ENCODE measurements around a stretch of chr13.

GRCh38 chr13:72777824-72778604, 3.7 kb downstream of the DIS3 start:
- PRO-cap = no peak

DNA sequence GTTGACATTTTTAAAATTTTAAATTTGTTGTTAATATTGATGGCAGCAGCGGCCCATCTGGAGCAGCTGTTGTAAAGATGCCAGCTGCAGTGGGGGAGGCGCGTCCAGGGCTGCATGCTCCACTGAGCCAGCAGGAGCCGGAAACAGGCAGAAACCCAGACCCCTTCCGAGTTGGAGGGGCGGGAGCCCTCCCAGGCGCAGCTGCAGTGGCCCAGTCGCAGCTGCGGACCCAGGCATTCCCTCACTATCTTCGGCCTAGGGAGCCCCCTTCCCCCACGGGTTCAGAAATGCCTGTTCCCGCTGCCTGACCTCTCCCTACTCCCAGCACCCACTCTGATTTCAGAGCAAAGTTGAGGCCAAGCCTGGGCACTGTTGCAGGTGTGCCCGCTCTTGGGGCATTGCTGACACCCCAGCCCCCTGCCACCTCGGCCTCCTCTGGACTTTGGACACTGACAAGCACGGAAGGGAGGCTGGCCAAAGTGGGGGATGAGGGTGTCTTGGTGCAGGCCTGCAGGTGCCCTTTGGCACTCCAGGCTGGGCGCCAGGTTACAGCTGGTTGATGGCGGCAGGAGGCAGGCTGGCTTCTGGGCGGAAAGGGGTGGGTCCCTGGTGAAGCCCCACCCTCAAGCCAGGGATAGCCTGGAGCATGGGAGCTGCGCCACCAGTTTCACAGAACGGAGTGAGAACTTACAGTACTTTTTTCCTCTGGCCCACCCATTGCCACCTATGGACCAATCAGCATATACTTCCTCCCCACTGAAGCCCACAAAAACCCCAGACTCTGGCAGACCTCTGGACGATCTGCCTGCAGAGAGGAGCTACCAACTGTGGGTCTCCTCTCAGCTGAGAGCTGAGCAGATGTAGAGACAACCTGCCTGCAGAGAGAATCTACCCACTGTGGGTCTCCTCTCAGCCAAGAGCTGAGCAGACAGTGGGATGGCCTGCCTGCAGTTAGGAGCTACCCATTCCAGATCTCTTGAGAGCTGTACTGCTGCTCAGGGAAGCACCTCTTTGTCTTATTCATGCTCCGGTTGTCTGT, 69.4 kb downstream of the PIBF1 start:
- PRO-cap = unidirectional peak, plus-strand start at position 787 of the sequence

DNA sequence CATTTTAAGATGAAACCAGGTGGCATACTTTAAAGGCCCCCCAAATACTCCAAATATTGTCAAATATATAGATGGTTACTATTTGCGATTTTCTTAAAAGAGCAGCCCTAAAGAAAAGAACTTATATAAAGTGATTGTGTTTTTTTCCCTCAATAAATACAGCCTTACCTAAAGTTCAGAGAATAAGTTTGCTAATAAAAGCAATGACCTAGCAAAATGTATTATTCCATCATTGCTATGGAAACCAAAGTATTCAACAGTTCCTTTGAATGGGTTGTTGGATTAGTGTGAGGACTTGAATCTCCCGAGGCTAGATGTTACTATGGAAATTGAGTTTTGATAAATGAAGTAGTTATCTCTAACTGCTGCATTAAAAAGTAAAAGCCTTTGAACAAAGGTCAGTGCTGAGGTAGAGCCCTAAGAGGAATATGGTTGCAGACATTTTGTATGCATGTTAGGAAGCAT, 6.1 kb downstream of the KLF5 start:
- PRO-cap = no peak

DNA sequence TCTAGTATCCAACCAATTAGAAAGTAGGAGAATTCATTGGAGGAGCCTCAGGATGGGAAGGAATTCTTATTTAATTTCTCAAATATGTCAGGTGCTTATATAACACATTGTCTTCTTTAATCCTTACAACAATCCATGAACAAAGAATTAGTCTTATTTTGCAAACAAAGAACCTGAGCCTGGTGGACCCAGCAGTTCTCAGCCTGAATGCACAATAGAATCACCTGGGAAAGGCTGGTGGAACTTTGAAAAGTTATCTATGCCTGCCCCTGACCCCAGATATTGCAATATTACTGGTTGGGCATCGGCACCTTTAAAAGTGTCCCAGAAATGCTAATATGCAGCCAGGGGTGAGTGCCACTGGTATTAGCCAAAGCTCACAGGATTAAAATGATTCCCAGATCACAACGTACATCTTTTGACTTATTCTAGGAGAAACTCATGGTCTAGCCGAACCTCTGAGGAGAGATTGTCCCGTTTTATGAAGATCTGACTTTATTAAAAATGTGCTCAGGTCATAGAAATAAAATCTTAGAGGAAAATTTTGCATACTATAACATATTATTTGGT, 268.8 kb downstream of the KLF5 start:
- PRO-cap = no peak

- PRO-cap = no peak
Observed at GRCh38 chr13:73338449-73338939, 279.7 kb downstream of the KLF5 start.

DNA sequence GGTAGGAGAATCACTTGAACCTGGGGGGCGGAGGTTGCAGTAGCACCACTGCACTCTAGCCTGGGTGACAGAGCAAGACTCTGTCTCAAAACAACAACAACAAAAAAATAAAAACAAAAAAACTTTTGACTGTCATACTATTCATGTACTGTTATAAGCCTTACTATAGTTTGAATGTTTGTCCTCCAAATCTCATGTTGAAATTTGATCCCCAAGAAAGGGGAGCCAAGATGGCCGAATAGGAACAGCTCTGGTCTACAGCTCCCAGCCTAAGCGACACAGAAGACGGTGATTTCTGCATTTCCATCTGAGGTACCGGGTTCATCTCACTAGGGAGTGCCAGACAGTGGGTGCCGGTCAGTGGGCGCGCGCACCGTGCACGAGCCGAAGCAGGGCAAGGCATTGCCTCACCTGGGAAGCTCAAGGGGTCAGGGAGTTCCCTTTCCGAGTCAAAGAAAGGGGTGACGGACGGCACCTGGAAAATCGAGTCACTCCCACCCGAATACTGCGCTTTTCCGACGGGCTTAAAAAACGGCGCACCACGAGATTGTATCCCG, 581.6 kb downstream of the KLF5 start:
- PRO-cap = no peak

- PRO-cap = bidirectional peak, plus-strand start at chr13:73766258, minus-strand start at chr13:73766165
Observed at GRCh38 chr13:73765882-73766449, 707.2 kb downstream of the KLF5 start.

GRCh38 chr13:74111291-74111712, 1052.5 kb downstream of the KLF5 start:
- PRO-cap = no peak

- PRO-cap = no peak
Observed at GRCh38 chr13:74906420-74906773, 575.6 kb downstream of the TBC1D4 start.

DNA sequence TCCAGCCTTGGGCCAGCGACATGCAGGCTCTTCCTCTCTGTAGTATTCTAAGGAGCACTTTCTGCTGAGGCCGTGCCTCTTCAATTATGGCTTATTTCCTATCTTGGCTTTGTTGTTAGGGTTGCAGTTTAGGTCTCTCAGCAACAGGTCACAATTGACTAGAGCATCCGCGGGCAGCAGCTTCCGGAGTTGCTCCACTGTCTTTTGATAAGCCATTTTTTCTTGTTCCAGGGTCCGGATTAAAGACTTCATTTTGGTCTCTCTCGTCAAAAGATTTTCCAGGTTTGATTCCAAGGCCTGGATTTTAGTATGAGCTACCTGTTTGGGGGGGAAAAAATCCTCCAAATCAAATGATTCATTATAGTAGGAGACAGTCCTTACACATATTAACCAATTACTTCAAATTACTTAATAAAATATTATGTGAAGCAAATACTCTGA, 195.2 kb downstream of the TBC1D4 start:
- PRO-cap = no peak

DNA sequence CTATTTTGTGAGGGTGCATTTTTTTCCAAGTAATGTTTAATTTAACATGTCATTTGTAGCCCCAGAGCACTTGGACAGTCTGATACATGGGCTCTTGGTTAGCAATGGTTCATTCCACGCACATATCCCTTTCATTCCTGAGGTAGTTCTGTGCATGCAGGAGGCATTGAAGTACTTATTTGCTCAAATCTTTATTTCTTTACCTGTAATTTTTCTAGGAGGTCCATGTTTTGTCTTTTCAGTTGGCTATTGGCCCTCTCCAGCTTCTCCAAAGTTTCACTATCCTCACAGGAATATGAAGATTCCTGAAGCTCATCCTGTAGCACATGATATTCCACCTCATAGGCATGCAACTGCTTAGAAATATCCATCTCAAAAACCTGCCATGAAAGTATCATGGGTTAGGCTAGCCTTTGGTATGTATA, 193.2 kb downstream of the TBC1D4 start:
- PRO-cap = no peak

- PRO-cap = no peak
Observed at GRCh38 chr13:75318004-75318668, 163.8 kb downstream of the TBC1D4 start.

- PRO-cap = no peak
Observed at GRCh38 chr13:75365634-75366314, 116.2 kb downstream of the TBC1D4 start.

- PRO-cap = no peak
Observed at GRCh38 chr13:75402687-75403373, 79.1 kb downstream of the TBC1D4 start.

- PRO-cap = bidirectional peak, plus-strand start at chr13:75507951, minus-strand start at chr13:75507813
Observed at GRCh38 chr13:75507692-75508041, 25.7 kb upstream of the TBC1D4 start.

DNA sequence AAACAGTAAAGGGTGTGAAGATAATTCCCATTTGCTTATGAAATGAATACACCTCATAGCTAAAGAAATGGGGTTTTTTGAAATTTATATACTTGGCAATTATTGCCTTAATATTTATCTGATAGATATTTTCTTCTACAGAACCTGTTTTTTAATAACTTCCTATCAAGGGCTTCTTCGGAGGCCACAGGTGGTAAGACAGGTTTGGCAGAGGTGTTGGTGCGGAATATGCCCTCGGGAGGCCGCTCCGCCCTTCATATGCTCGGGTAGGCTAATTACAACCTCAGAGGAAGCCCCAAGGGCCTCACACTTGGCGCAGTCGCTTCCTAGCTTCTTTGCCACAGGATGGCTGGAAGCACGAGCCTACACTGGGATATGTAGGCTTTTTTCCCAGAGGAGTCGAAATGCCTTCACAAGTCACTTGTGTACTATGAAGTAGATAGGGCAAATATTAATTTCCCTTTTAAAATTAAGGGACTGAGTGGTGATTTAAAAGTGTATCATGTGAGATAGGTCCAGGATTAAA, 68.8 kb downstream of the LMO7 start:
- PRO-cap = no peak

GRCh38 chr13:75724616-75725051, 88.5 kb downstream of the LMO7 start:
- PRO-cap = no peak

- PRO-cap = no peak
Observed at GRCh38 chr13:75807849-75808284, 171.7 kb downstream of the LMO7 start.

- PRO-cap = no peak
Observed at GRCh38 chr13:75836119-75836567, 200.0 kb downstream of the LMO7 start.

DNA sequence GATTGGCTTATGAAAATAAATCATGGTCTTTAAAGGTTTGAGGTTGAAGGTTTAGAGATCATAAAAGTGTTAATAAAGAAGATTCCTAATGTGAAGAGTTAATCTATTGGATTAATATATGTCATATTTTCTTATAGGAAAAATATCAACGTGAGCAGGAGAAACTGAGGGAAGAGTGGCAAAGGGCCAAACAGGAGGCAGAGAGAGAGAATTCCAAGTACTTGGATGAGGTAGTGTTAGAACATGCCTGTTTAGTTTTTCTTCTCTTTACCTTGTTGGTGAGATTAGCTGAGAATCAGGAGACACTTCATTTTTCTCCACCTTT, 204.8 kb downstream of the LMO7 start:
- PRO-cap = no peak

Measured in REH cell (cell line).